Measurements from ENCODE around the gene CCDC134.

DNA sequence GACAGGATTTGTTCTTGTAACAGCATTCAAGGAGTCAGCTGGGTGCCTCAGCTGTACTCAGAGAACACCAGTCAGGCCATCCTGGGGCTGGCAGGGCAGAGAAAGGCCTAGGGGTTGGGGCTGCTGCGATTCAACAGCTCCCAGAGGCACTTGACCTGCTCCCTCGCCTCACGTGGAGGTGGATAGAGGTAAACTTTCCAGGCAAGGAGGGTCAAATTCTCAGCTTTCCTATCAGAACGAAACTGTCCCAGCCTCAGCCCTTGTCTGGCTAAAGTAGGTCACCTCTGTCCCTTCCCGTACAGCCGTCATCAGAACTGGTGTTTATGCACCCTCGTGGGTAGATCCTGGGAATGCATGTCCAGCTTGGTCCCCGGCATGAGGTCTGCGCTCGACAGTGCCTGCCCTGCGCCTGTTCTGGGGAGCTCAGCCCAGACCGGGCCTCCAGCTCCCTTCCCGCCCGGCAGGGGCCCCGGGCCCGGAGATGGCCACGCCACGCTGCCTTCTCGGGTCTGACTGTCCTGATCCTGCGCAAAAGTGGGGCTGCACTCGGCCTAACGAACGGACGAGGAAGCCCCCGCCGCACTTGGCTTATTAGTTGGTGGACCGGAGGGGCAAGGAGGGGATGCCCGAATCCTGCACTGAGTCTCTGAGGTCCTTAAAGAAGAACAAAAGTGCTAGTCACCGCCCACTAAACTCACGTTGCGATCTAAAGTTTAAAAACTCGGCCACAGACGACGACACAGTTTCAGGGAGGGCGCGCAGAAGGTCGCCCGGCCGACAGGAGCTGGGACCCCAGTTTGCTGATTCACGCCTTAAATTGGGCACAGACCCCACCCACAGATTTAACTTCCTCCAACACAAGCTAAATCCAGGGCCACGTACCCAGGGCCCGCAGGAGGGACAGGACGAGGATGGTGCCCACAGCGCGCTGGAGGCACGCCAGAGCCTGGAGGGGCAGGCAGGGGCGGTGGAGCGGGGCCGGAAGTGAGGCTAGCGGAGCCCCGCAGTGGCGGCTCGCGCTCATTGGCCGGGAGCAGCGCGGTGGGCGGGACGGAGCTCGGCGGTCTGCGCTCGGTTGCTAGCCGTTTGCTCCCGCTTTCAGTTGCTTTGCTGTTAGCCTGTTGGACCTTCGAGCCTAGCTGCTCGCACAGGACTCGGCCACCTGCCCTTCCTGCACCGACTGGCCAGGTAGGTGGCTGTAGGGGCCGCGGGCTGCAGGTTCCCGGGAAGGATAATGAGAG is at the start of gene CCDC134:
CCDC134 (plus strand) TSS at position 1,101 of the 1,241 bp plus-strand sequence.
- PRO-cap, result unidirectional peak, plus-strand start at position 463 of the sequence; bidirectional peak, plus-strand start at position 740 of the sequence, minus-strand start at position 657 of the sequence; bidirectional peak, plus-strand start at position 1,101 of the sequence, minus-strand start at position 941 of the sequence
CAGE:
- cytosol, long polyA minus RNA, result start-site peak on the plus strand centred at position 1,088 of the sequence, 29 bp wide, 57 reads
- cytosol, long polyA plus RNA, result no peak
- long polyA plus RNA, result start-site peak on the plus strand centred at position 1,075 of the sequence, 62 bp wide, 201 and 366 reads in 2 replicates
- nucleus, long polyA minus RNA, result start-site peak on the plus strand centred at position 1,077 of the sequence, 58 bp wide, 327 reads
- nucleus, long polyA plus RNA, result no peak

DNA sequence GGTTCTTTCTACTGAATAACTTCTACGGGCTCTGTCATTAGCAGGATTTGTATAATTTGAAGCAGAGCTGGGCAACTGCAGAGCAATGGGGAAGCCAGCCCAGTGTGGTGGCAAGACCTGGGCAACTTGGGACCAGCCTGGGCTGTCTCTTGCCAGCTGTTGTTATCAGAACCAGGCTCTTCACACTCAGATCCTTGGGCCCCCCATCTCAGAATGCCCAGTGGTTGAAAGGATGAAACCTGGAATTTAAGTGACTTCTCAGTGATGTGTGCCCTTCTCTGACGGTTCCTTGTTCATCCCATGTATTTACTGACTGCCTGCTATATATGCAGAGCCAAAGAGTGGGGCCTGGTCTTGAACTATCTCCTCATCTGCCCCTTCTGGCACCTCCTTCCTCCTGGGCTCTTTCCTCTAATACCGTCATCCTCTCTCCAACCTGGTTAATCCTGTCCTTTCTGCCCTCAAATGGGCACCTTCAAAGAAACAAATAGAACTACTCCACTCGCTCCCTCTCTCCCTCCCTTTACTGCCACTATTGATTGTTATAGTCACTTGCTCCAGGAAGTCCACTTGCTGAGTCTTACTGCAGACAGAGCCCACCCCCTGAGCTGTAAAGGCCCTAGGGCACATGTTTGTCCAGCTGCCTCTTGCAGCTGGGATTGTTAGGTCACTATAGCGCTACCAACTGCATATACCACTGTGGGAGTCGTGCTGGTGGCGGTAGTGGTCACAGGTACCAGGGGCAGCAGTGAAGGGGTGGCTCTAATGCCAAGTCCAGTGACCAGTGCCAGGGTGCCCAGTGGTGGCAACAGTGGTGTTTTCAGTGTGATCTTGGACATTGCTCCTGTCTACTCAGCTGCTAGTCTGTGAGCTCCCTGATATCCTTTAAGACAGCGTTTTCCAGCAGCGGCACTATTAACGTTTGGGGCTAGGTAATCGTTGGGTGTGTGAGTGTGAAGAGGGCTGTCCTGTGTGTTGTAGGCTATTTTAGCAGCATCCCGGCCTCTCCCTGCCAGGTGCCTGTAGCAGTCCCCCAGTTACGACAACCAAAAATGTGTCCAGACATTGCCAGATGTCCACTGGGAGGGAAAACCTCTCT is 4.5 kb upstream of the SREBF2 start:
- PRO-cap, result no peak
CAGE:
- cytosol, long polyA minus RNA, result no peak
- cytosol, long polyA plus RNA, result no peak
- long polyA plus RNA, result no peak
- nucleus, long polyA minus RNA, result no peak
- nucleus, long polyA plus RNA, result no peak

GRCh38 chr22:41864733-41865809 is 32.2 kb downstream of the SREBF2 start:
- PRO-cap, result no peak
CAGE:
- cytosol, long polyA minus RNA, result no peak
- cytosol, long polyA plus RNA, result no peak
- long polyA plus RNA, result no peak
- nucleus, long polyA minus RNA, result no peak
- nucleus, long polyA plus RNA, result no peak

- PRO-cap, result no peak
CAGE:
- cytosol, long polyA minus RNA, result no peak
- cytosol, long polyA plus RNA, result no peak
- long polyA plus RNA, result no peak
- nucleus, long polyA minus RNA, result no peak
- nucleus, long polyA plus RNA, result no peak
These were observed 23.8 kb downstream of the SHISA8 start for GRCh38 chr22:41890803-41891807.

DNA sequence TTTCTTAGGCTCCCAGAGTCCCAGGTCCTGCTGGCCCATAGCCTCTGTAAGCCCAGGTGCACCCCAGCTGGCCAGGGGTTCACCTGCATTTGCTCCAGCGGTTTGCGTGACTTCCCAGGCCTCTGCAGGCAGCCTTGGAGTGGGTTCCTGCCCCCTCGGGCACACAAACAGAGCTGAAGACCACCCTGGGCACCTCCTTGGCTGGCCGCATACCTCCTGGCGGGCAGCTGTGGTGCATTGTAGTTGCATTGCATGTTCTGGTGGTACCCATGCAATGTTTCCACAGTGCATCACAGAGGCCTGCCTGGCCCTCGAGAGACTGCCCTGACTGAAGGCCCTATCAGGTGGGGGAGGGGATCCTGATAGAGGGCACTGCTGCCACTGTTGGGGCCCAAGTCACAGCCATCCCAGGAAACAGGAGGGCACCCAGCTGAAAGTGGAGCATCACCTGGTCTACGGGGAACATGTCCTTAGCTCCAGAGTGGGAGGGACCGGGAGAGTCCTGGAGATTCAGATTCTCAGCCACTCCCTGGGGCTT is 14.1 kb downstream of the SHISA8 start:
- PRO-cap, result no peak
CAGE:
- cytosol, long polyA minus RNA, result no peak
- cytosol, long polyA plus RNA, result no peak
- long polyA plus RNA, result no peak
- nucleus, long polyA minus RNA, result no peak
- nucleus, long polyA plus RNA, result no peak

DNA sequence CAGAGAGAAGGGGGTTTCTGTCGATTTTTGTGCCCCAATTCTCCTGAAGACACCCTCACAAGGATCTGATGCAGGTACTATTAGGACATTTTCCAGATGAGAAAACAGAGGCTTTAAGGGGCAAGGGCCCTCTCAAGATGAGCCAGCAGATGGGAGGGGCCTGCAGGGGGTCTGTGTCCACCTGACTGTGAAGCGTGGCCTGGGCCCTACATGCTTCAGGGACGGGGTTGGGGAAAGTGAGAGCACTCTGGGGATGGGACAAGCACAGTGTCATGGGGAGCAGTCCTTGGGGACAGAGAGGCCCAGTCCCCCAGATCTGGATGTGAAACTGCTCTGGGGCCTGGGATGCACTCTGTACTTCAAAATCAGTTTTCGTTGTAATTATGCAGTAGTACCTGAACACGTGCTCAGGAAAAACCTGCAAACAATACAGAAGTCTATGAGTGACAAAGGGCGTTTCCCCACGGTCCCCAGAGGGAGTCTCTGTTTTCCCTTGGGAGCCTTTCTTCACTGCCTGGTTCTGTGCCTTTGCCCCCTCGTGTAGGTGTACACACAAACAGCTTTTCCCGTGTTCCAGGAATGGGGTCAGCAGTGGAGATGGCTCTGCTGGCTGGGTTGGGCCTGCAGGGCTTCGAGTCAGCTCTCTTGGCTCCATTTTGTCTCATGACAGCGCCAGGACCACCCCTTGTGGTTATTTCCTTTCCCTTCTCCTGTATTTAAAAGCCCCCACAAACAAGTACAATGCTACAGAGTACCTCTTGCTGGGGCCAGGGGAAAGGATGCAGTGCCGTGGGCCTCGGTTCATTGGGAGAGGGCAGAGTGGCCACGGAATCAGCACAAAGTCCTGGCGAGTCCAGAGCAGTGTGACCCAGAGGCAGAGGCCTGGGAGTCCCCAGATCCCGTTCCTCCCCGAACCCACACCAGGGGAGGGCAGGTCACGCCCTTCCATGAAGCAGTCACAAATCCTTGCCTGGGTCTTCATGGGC is 5.2 kb upstream of the TNFRSF13C start:
- PRO-cap, result no peak
CAGE:
- cytosol, long polyA minus RNA, result no peak
- cytosol, long polyA plus RNA, result no peak
- long polyA plus RNA, result no peak
- nucleus, long polyA minus RNA, result no peak
- nucleus, long polyA plus RNA, result no peak

- PRO-cap, result no peak
CAGE:
- cytosol, long polyA minus RNA, result no peak
- cytosol, long polyA plus RNA, result start-site peak on the minus strand at chr22:42086142-42086231, 88 and 96 reads in 2 replicates
- long polyA plus RNA, result no peak
- nucleus, long polyA minus RNA, result no peak
- nucleus, long polyA plus RNA, result no peak
These were observed 4.8 kb downstream of the NDUFA6 start for GRCh38 chr22:42085484-42086547.

DNA sequence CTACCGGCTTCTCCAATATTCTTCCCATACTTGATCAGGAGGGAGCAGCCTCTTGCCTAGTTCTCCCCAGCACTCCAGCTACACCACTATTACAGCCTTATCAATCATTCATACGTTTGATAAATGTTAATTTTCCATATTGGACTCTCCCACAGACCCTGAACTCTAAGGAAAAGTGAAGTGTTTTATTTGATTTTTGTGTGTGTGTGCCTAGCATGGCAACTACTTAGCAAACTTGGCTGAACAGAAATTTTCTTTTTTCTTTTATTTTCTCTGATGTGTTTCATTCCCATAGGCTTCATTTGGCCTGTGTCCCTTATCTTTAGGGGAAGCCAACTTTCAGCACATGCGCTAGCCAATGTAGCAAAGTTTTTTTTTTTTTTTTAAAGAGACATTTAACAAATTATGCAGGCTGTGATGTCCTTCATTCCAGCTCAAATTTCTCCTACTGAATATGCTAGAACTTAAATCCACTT is 14.3 kb downstream of the TCF20 start:
- PRO-cap, result no peak
CAGE:
- cytosol, long polyA minus RNA, result no peak
- cytosol, long polyA plus RNA, result no peak
- long polyA plus RNA, result no peak
- nucleus, long polyA minus RNA, result no peak
- nucleus, long polyA plus RNA, result no peak

DNA sequence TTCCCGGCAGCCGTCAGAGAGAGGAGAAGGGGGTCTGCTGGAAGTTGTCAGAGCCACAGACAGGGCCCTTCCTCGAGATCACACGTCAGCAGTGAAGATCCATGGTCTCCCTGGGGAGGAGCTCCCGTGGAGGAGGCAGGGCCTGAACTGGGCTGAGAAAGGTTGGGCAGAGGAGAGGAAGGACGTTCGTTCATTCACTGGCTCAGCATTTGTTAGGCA is 51.8 kb upstream of the TCF20 start:
- PRO-cap, result no peak
CAGE:
- cytosol, long polyA minus RNA, result no peak
- cytosol, long polyA plus RNA, result no peak
- long polyA plus RNA, result no peak
- nucleus, long polyA minus RNA, result no peak
- nucleus, long polyA plus RNA, result no peak

GRCh38 chr22:42338453-42338803 is 68.0 kb upstream of the TCF20 start:
- PRO-cap, result no peak
CAGE:
- cytosol, long polyA minus RNA, result no peak
- cytosol, long polyA plus RNA, result no peak
- long polyA plus RNA, result no peak
- nucleus, long polyA minus RNA, result no peak
- nucleus, long polyA plus RNA, result no peak

- PRO-cap, result no peak
CAGE:
- cytosol, long polyA minus RNA, result no peak
- cytosol, long polyA plus RNA, result no peak
- long polyA plus RNA, result no peak
- nucleus, long polyA minus RNA, result no peak
- nucleus, long polyA plus RNA, result no peak
These were observed 67.7 kb downstream of the NFAM1 start for GRCh38 chr22:42364487-42365016.

- PRO-cap, result no peak
CAGE:
- cytosol, long polyA minus RNA, result no peak
- cytosol, long polyA plus RNA, result no peak
- long polyA plus RNA, result no peak
- nucleus, long polyA minus RNA, result no peak
- nucleus, long polyA plus RNA, result no peak
These were observed 5.5 kb upstream of the NFAM1 start for GRCh38 chr22:42437379-42438375.

- PRO-cap, result no peak
CAGE:
- cytosol, long polyA minus RNA, result no peak
- cytosol, long polyA plus RNA, result no peak
- long polyA plus RNA, result no peak
- nucleus, long polyA minus RNA, result no peak
- nucleus, long polyA plus RNA, result no peak
These were observed 18.0 kb downstream of the SERHL2 start for GRCh38 chr22:42571675-42572275.

- PRO-cap, result no peak
CAGE:
- cytosol, long polyA minus RNA, result no peak
- cytosol, long polyA plus RNA, result no peak
- long polyA plus RNA, result no peak
- nucleus, long polyA minus RNA, result no peak
- nucleus, long polyA plus RNA, result no peak
These were observed 24.0 kb downstream of the SERHL2 start for GRCh38 chr22:42577670-42578179.

DNA sequence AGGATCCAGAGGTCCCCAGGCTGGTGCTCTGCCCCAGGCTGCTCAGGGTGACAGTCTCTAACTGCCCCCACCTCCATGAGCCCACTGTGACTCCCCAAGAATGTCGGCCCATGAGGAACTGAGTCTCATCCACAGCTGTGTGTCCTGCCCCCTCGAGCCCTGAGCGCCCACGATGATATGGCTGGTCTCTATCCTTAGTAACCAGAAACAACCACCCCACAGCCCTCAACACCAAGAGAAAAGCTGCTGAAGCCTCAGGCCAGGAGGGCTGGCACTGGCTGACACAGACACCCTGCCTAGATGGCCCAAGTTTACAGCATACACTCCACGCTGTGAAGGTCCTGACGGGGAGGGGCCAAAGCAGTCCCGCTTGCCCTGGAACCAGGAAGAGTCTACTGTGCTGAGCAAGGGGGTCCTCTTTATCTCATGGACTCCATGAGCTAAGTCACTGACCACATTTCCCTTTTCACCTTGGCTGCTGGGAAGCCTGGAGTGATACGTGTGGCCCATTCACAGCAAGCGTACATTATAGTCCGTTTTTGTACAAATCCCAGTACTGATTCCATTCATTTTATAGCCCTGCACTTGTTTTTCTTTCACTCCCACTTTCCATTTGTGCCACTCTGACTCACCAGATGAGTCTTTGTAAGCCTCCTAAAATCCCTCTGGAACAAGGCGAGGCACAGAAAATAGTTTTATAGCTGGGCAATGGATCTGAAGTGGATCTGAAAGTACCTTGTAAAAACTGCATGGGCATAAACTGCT is 5.9 kb upstream of the POLDIP3 start:
- PRO-cap, result no peak
CAGE:
- cytosol, long polyA minus RNA, result no peak
- cytosol, long polyA plus RNA, result no peak
- long polyA plus RNA, result no peak
- nucleus, long polyA minus RNA, result no peak
- nucleus, long polyA plus RNA, result no peak

GRCh38 chr22:42644255-42644983 is 4.0 kb upstream of the ATP5MGL start:
- PRO-cap, result no peak
CAGE:
- cytosol, long polyA minus RNA, result no peak
- cytosol, long polyA plus RNA, result no peak
- long polyA plus RNA, result no peak
- nucleus, long polyA minus RNA, result no peak
- nucleus, long polyA plus RNA, result no peak

- PRO-cap, result no peak
CAGE:
- cytosol, long polyA minus RNA, result no peak
- cytosol, long polyA plus RNA, result no peak
- long polyA plus RNA, result no peak
- nucleus, long polyA minus RNA, result no peak
- nucleus, long polyA plus RNA, result no peak
These were observed 23.4 kb downstream of the A4GALT start for GRCh38 chr22:42696999-42698029.

DNA sequence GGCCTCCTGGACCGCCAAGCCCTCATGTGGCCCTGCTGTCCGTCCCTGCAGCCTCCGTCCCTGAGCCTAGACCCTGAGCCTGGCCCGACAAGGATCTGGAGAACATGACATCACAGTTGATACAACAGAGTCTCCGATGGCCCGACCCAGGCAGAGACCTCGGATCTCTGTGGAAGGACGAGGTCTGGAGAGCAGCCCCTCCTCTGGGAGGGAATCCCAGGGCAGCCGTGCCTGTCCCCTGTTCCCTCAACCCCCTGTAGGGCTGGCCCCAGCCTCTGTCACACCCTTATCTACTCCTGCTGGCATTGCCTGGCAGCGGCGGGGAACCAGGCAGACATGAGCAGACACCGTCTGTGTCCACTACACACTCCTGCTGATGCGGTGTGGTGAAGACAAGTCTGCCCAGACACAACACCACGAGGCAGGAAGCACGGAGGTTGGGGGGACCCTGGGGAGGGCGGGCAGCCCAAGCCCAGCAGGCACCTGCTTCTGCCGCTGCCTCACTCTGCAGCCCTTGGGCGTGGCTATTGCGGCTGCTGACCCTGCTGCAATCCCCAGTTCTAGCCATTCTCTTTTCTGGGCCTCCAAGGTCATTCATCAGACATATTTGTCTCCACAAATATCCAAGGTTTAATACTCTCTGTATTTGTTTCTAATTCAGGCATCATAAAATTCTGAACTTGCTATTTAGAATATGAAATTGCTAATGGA is 52.5 kb upstream of the A4GALT start:
- PRO-cap, result no peak
CAGE:
- cytosol, long polyA minus RNA, result no peak
- cytosol, long polyA plus RNA, result no peak
- long polyA plus RNA, result no peak
- nucleus, long polyA minus RNA, result no peak
- nucleus, long polyA plus RNA, result no peak

DNA sequence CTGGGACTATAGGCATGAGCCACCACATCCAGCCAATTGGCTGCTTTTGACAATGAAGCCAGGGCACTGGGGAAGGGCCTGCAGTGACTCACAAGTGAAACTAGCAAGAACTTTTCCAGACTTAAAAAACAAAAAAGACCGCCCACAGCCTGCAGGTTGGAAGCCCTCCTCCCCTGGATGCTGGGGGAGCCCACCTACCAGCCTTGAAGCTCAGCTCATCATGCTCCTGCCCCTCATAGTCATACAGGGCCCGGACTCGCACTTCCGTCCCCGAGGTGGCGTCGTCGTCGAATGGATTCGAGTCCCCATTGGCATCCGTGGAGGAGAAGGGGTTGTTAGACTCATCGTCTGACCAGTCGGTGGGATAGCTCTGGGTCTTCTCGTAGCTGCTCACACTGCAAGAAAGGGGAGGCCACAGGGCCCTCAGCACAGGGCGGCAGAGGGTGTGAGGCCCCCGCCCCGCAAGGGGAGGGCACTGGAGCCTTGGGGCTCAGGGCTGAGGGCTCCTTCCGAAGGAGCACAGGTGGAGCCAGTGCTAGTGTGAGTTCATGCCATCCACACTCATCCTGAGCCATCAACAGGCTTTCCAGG is 19.0 kb upstream of the ARFGAP3 start:
- PRO-cap, result no peak
CAGE:
- cytosol, long polyA minus RNA, result no peak
- cytosol, long polyA plus RNA, result no peak
- long polyA plus RNA, result no peak
- nucleus, long polyA minus RNA, result no peak
- nucleus, long polyA plus RNA, result no peak

DNA sequence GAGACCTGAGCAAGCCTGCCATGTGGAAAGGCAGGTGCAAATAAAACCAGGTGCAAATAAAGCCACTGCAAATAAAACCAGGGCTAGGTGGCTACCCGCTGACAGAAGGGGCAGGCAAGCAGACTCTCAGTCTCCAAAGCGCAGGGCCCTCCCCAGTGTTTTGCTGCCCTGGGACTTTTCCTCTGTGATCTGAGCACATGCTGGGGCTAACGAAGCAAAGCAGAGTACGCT is 22.5 kb upstream of the ARFGAP3 start:
- PRO-cap, result no peak
CAGE:
- cytosol, long polyA minus RNA, result no peak
- cytosol, long polyA plus RNA, result no peak
- long polyA plus RNA, result no peak
- nucleus, long polyA minus RNA, result no peak
- nucleus, long polyA plus RNA, result no peak